ENCODE measurements around the gene USP13.

DNA sequence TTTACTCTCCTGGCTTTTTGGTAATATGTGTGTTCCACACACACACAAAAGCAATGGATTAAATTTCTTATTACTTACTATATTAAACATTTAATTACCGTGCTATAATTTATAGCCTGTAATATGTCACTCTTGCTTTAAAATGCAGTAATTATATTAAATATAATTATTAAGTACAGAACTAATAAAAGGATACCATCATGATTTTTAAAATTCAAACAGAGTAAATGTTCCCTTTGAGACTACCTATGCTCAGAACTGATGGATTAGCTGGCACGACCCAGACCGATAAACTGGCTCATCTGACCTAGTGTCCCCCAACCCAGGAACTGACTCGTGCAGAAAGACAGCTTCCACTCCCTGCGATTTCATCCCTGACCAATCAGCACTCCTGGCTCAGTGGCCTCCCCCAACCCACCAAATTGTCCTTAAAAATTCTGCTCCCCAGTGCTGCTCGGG is 1.4 kb upstream of the MFN1 start:
- PRO-cap: no peak
- RAMPAGE, long total RNA, 3 experiments: no peak in any of the 3 experiments

GRCh38 chr3:179652925-179653783 is at the start of gene USP13:
Gene USP13, plus strand, starts transcription at chr3:179653040.
- PRO-cap: bidirectional peak, plus-strand start at chr3:179653040, minus-strand start at chr3:179652991; bidirectional peak, plus-strand start at chr3:179653535, minus-strand start at chr3:179653576; bidirectional peak, plus-strand start at chr3:179653710, minus-strand start at chr3:179653664
- RAMPAGE, long total RNA, 3 experiments: no peak in any of the 3 experiments

- PRO-cap: no peak
- RAMPAGE, long total RNA, 3 experiments: no peak in any of the 3 experiments
Measured at GRCh38 chr3:180601639-180601856, 415 bp upstream of the TTC14 start.

- PRO-cap: no peak
- RAMPAGE, long total RNA, 3 experiments: no peak in any of the 3 experiments
Measured at GRCh38 chr3:180678805-180679112, 530 bp downstream of the CCDC39 start.

- PRO-cap: unidirectional peak, plus-strand start at chr3:180870172; unidirectional peak, minus-strand start at chr3:180870517
- RAMPAGE, long total RNA, 3 experiments: start-site peak on the minus strand in 2 of 3 experiments, at chr3:180870073-180870559 at its widest, 14 to 53 reads per replicate
Measured at GRCh38 chr3:180869731-180870719, 42.4 kb upstream of the FXR1 start.

GRCh38 chr3:181712560-181713888 is 1.3 kb downstream of the SOX2 start:
- PRO-cap: no peak
- RAMPAGE, long total RNA, 3 experiments: no peak in any of the 3 experiments

- PRO-cap: no peak
- RAMPAGE, long total RNA, 3 experiments: no peak in any of the 3 experiments
Measured at GRCh38 chr3:182241657-182242580, 530.2 kb downstream of the SOX2 start.

DNA sequence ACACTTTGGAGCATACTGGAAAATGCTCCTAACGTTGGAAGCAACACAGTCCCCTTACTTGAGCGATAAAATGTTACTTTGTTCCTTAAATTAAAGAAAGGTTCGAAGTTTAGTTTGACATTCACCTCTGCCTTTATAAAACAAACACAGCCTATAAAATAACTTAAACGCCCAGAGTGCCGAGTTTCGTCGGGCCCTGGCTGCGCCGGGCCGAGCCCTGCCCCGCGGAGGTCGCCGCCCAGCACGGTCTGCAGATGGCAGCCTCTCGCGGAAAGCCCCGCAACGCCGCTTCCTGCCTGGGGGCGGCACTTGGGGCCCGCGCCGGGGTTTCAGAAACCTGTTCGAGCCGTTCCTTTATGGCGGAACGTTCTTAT is 111.2 kb upstream of the ATP11B start:
- PRO-cap: no peak
- RAMPAGE, long total RNA, 3 experiments: no peak in any of the 3 experiments

GRCh38 chr3:182714117-182714440 is 79.2 kb upstream of the ATP11B start:
- PRO-cap: no peak
- RAMPAGE, long total RNA, 3 experiments: no peak in any of the 3 experiments

DNA sequence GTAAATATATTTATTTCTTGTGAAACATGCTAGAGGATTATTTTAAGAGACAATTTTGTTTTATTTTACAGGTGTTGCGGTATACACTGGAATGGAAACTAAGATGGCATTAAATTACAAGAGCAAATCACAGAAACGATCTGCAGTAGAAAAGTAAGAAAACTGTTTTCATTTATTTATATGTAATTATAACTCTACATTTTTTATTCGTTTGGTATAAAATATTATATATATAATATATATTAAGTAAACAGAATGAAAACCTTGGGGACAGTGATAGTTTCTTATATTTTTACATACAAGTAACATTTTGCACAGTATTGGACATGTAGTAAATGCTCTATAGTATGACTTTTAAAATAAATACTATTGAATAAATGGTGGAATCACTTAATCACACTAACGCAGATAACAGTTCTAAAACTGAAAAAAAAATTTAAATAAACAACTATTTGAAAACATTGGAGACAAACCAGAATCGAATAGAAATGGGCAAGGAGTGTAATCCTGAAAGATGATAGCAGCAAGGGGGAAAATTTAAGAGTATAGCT is 55.2 kb downstream of the ATP11B start:
- PRO-cap: no peak
- RAMPAGE, long total RNA, 3 experiments: no peak in any of the 3 experiments

- PRO-cap: no peak
- RAMPAGE, long total RNA, 3 experiments: no peak in any of the 3 experiments
Measured at GRCh38 chr3:182865131-182865901, 72.0 kb downstream of the ATP11B start.

DNA sequence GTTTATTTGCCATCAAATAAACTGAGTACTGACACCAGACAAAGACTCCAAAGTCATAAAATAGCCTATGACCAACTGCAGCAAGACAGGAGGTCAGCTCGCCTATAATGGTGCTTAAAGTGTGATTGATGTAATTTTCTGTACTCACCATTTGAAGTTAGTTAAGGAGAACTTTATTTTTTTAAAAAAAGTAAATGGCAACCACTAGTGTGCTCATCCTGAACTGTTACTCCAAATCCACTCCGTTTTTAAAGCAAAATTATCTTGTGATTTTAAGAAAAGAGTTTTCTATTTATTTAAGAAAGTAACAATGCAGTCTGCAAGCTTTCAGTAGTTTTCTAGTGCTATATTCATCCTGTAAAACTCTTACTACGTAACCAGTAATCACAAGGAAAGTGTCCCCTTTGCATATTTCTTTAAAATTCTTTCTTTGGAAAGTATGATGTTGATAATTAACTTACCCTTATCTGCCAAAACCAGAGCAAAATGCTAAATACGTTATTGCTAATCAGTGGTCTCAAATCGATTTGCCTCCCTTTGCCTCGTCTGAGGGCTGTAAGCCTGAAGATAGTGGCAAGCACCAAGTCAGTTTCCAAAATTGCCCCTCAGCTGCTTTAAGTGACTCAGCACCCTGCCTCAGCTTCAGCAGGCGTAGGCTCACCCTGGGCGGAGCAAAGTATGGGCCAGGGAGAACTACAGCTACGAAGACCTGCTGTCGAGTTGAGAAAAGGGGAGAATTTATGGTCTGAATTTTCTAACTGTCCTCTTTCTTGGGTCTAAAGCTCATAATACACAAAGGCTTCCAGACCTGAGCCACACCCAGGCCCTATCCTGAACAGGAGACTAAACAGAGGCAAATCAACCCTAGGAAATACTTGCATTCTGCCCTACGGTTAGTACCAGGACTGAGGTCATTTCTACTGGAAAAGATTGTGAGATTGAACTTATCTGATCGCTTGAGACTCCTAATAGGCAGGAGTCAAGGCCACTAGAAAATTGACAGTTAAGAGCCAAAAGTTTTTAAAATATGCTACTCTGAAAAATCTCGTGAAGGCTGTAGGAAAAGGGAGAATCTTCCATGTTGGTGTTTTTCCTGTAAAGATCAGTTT is 59.9 kb downstream of the DCUN1D1 start:
- PRO-cap: no peak
- RAMPAGE, long total RNA, 3 experiments: no peak in any of the 3 experiments

GRCh38 chr3:183099636-183100075 is 360 bp upstream of the MCCC1 start:
- PRO-cap: bidirectional peak, plus-strand start at chr3:183099828, minus-strand start at chr3:183099539
- RAMPAGE, long total RNA, 3 experiments: no peak in any of the 3 experiments

DNA sequence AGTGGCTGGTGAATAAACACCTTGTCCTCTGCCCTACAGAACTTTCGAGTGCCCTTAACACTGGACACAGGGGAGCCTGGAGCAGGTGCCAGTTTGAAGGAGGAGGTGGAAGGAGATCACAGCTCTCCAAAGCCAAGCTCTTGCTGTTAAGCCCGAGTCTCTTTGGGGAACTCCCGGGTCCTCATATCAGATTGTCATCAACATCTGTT is 31.3 kb downstream of the LAMP3 start:
- PRO-cap: no peak
- RAMPAGE, long total RNA, 3 experiments: no peak in any of the 3 experiments

GRCh38 chr3:183298474-183299611 is 45.8 kb downstream of the B3GNT5 start:
- PRO-cap: no peak
- RAMPAGE, long total RNA, 3 experiments: no peak in any of the 3 experiments

DNA sequence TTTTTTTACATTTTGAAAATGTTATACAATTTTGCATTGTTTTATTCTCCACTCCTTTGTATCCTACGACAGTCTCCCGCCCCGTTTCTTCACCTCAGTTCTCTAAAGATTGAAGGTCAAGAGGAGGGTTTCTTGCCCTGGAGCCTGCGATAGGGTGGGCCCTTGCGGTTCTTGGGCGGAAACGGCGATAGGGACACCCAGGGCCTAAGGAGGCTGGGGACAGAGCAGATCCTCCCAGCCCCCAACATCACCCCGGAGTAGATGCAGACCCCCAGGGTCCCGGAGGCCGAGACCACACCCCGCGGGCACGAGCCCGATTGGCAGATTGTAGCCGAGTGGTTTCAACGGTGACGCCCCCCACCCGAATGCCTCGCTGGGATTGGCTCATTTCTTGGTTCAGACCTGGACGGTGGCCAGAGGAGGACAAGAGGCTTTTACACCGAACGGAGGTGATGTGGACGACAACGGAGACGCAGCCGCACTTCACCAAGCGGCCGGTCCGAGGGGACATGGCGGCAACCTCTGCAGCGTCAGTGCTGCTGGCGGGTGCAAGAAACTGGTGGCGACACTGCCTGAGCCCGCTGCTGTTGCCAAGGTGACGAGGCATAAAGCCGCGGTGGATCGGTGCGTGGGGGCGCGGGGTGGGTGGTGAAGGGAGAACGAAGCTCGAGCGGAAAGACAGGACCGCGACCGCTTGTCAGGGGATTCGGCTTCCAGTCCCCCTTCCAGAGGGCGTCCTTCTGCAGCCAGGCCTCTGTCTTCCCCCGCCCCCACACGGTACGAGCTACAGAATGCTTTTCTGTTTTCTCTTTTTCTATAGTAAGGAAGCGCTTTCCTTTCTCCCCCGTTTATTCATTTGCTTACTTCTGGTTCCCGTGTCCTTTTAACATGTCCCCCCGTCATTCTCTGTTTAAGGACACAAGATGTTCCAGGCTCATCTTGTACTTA is 19.0 kb upstream of the MCF2L2 start:
- PRO-cap: bidirectional peak, plus-strand start at position 481 of the sequence, minus-strand start at position 319 of the sequence
- RAMPAGE, long total RNA, 3 experiments: start-site peak on the plus strand in 3 of 3 experiments, centred at positions 472 to 498 of the sequence, 14 to 40 reads per replicate

- PRO-cap: no peak
- RAMPAGE, long total RNA, 3 experiments: no peak in any of the 3 experiments
Measured at GRCh38 chr3:183580200-183580763, 24.8 kb upstream of the KLHL6 start.

GRCh38 chr3:183920498-183920841 is 35.8 kb upstream of the PARL start:
- PRO-cap: no peak
- RAMPAGE, long total RNA, 3 experiments: no peak in any of the 3 experiments

DNA sequence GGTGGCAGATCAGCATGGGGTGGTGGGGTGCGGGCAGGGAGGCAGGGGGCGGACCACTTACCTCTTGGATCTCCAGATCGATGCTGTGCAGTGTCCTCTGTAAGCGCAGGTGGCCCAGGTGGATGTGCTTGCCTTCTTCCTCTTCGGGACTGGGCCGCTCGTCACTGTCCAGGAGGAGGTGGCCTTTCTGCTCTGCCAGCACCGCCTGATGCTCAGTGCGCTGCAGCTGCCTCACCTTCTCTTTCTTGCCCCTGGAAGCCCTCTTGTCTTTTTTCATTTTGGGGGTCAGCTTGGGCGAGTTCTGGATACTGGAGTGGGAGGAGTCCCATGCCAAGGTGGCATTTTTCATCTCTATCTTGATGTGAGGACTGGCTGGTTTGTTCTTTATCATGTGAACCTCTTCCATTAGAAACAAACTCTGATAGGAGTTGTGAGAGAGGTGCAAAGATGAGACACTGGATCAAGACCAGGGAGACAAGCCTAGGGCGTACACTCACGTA is 46.1 kb downstream of the ABCC5 start:
- PRO-cap: no peak
- RAMPAGE, long total RNA, 3 experiments: no peak in any of the 3 experiments

GRCh38 chr3:183980289-183980938 is 37.3 kb downstream of the ABCC5 start:
- PRO-cap: no peak
- RAMPAGE, long total RNA, 3 experiments: no peak in any of the 3 experiments

Measured in subcutaneous adipose tissue (tissue), 3 donors.